Colonic mucosa (tissue), 1 donor: ENCODE results near the genes C1QL1 and NMT1.

DNA sequence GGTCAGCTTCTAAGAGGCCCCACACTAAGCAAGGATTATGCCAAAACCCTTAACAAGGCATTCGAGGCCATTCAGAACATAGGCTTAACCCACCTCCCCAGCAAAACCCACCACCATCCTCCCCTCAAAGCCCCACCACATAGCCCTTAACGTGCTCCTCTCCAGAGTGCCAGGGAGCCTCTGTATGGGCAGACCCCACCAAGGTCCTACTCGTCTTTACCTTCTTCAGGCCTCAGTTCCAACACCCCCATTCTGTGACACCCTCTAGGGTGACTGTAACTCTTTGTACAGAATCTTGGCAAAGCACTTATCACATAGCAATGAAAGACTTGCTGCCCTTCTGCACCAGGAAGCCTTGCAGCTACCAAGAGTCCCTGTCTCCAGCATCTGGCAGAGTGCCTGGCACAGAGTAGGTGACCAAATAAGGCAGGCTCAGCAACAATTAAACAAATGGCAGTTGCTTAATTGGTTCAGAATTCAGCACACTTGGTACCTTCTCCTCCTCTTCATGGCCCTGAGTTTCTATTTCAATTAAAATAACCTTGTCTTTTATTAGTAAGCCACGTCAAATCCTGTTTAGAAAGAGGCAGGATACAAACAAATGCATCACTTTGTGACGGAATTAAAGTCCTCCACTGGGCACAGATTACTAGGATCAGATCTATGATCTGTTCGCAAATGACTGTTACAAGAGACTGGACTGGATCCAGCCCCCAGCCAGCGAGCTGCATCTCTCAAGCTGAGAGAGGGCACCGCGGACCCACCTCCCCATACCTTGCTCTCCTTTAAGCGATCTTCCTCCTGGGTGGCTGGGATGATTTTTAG, 9.6 kb downstream of the MPP3 start:
- PRO-cap, result no peak

- PRO-cap, result no peak
Observed at GRCh38 chr17:43823982-43824691, 8.8 kb downstream of the MPP3 start.

DNA sequence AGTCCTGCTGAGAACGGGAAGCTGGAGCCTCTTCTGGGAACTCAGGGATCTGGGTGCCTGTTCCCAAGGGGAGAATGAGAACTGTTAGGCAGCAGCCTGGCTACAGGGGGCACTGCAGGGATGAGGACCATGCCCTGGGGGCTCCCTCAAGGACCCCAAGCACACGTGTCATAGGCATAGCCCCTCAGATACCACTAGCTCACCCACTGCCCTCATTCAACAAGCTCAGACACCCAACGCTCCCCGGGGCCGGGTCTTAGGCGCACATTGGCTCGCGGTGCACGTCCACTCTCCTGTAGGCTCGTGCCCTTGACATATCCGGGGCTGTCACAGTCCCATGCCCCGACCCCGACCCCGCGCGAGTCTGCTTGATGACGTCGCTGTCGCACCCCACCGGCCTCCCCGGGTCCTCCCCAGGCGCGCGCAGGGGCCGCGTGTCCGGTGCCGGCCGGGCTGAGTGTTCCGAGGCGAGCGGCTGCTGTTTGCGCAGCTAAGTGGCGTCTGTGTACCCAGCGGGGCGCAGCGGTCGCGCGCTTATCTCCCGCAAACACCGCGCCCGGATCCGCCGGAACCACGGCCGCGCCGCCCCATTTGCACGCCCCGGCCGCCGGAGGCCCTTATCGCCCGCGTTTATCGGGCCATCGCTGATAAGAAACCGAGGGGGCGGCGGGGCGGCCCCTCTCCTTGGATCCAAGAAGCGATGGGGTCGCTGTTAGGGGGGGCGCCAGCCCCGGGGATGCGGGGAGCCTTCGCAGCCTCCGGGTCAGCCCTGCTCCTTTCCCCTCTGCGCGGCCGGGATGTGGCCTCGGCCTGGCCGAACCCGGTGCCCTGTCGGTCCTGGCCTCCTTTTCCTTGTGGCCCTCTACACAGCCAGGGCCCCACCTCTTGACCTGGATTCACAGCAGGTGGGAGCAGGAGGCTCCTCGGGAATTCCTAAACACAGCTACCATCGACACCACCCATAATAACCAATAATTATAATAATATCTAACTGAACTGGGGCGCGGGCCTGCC, 20.7 kb upstream of the NAGS start:
- PRO-cap, result no peak

GRCh38 chr17:44008355-44008897, 4.0 kb downstream of the NAGS start:
- PRO-cap, result no peak

GRCh38 chr17:44034265-44034518, 19.4 kb upstream of the TMEM101 start:
- PRO-cap, result no peak

GRCh38 chr17:44074585-44075479, 4.3 kb downstream of the G6PC3 start:
- PRO-cap, result no peak

DNA sequence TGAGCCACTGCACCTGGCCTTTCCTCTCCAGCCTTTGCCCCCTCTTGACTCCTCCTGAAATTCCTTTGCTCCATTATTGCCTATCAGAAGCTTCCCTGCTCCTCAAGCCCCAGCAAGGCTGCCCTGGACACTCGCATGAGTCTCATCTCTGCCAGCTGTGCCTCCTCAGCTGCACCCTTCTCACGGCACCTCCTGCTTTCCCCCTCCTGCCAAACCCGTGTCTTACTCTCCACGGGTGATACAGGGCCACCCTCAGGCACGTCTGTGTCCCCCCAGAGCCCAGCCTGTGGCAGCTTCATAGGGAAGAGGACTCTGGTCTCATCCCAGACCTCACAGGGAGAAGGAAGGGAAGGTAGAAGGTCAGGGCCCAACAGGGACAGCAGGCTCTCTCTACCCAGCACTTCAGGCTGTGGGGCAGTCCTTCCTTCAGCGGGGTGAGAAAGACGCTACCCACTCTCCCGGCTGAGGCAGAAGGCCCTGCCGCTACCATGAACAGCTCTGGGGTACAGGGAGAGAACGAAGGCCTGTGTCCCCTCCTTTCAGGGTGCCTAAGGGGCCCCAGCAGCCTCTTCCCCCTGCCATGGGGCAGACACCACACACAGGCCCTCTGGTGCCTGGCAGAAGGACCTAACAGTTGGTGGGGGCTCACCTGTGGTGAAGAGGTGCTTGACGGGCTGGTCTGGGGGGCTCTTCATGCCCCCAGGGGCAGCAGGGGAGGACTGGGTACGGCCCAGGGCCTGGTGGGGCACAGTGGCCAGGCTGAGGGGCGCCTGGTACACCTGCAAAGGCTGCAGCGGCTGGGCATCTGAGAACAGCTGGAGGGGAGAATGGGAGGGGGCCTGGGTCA, 15.6 kb downstream of the G6PC3 start:
- PRO-cap, result no peak

DNA sequence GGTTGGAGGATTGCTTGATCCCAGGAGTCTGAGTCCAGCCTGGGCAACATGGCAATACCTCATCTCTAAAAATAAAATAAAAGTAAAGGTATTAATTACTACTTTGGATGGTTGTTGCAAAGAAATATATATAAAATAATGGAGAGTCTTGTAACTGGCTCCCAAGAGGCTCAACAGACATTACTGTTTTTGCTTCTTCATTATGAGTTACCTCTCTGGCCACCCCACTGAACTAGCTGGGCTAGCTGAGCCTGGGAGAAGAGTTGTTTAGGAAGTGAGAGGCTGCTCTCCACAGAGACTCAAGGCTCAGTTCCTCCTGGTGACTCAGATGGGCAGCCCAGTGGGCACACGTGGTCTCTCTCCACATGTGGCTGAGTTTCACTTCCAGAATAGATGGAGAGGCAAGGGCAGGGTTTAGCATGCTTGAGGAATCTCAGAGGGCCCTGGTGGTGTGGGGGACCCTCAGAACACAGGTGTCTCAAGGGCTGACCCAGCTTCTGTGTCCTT, 3.0 kb downstream of the GRN start:
- PRO-cap, result no peak

DNA sequence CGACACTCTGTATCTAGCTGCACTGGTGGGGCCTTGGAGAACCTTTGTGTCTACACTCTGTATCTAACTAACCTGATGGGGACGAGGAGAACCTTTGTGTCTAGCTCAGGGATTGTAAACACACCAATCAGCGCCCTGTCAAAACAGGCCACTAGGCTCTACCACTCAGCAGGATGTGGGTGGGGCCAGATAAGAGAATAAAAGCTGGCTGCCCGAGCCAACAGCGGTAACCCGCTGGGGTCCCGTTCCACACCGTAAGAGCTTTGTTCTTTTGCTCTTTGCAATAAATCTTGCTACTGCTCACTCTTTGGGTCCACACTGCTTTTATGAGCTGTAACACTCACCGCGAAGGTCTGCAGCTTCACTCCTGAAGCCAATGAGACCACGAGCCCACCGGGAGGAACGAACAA, 5.9 kb upstream of the FAM171A2 start:
- PRO-cap, result no peak

GRCh38 chr17:44466543-44467073, 36.6 kb downstream of the GPATCH8 start:
- PRO-cap, result no peak

DNA sequence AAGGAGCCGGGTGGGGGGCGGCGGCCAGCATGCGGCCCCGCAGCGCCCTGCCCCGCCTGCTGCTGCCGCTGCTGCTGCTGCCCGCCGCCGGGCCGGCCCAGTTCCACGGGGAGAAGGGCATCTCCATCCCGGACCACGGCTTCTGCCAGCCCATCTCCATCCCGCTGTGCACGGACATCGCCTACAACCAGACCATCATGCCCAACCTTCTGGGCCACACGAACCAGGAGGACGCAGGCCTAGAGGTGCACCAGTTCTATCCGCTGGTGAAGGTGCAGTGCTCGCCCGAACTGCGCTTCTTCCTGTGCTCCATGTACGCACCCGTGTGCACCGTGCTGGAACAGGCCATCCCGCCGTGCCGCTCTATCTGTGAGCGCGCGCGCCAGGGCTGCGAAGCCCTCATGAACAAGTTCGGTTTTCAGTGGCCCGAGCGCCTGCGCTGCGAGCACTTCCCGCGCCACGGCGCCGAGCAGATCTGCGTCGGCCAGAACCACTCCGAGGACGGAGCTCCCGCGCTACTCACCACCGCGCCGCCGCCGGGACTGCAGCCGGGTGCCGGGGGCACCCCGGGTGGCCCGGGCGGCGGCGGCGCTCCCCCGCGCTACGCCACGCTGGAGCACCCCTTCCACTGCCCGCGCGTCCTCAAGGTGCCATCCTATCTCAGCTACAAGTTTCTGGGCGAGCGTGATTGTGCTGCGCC, 526 bp downstream of the FZD2 start:
- PRO-cap, result no peak

GRCh38 chr17:44664938-44665302, 8.7 kb downstream of the MEIOC start:
- PRO-cap, result no peak

GRCh38 chr17:44845898-44846404, 1.7 kb upstream of the HIGD1B start:
- PRO-cap, result no peak

DNA sequence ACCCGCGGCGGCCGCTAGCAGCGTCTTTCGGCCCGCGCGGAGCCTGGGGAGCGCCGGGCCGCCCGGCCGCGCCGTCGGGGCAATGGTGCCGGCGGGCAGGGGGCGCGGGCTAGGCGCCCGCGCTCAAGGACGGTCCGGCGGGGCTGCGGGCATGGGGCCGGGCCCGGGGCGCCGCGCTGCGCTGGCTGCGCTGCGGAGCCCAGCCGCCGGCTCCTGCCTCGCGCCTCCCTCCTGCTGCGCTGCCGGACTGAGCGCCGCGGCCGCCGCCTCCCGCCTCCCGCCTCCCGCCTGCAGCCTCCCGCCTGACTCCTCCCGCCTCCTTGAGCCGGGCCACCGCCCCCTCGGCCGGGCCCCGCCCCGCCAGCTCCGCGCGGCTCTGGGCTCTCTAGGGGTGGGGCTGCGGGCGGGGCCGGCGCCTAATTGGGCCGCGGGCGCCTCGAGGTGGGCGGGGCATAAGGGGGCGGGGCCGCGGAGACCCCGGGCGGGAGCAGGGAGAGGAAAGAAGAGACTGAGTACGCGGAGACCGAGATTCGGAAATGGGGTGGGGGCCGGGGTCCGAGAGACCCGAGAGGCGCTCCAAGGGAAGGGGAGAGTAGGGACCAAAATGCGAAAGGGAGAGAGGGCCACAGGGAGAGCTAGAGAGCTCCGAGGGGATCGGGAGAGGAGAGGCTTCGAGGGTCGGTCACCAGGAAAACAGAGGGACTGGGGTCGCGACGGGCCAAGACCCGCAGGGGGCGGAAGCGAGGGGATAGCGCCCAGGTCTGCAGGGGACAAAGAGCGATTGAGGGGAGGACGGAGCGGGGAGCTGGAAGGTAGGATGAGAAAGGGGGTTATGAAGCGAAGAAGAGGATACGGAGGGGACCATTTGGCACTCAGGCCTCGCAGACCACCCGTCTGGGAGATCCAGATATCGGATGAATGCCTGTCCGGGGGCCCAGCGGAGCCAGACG, at the start of gene C1QL1:
TSS of gene C1QL1 (minus strand) at position 249 of the 950 bp plus-strand sequence.
- PRO-cap, result bidirectional peak, plus-strand start at position 471 of the sequence, minus-strand start at position 290 of the sequence

DNA sequence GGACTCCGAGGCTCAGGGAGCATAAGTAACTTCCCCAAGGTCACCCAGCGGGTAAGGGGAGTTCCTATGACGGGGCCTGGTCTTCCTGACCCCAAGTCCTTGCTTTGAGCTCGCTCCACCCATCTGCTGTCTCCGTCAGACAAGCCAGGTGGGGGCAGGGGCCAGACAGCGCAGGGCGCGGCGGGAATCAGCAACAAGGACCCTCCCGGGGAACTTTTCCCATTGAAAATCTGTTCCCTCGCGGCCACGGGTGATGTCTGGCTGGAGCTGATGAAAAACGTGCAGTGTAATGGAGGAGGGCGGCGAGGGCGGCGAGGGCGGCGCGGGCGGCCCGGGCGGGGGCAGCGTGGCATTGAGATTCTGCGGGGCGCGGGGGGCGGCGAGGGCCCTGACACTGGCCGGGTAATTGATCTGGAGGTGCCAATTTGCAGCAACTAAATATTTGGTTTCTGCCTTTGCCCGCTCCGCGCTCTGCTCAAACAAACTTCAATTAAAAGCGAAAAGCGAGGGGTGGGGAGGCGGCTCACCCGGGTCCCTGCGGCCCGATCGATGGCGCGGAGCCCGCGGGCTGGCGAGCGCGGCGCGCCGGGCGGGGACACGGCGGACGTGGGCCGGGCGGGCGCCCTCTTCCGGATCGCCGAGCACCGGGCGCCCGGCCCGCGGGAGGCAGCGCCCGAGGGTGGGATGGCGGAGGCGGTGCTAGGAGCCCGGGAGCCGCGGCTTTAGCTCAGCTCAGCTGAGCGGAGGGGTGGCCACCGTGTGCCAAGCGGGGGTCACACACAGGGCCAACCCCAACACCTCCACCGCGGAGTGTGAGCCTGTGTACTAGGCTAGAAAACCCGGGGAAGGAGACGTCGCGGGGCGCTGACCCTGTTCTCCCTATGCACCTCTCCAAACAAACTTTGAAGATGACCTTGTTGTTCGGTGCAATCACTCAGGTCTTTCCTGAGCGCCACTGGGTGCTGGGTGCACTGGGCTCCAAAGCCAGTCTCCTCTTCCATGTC, 32.3 kb downstream of the DCAKD start:
- PRO-cap, result no peak

DNA sequence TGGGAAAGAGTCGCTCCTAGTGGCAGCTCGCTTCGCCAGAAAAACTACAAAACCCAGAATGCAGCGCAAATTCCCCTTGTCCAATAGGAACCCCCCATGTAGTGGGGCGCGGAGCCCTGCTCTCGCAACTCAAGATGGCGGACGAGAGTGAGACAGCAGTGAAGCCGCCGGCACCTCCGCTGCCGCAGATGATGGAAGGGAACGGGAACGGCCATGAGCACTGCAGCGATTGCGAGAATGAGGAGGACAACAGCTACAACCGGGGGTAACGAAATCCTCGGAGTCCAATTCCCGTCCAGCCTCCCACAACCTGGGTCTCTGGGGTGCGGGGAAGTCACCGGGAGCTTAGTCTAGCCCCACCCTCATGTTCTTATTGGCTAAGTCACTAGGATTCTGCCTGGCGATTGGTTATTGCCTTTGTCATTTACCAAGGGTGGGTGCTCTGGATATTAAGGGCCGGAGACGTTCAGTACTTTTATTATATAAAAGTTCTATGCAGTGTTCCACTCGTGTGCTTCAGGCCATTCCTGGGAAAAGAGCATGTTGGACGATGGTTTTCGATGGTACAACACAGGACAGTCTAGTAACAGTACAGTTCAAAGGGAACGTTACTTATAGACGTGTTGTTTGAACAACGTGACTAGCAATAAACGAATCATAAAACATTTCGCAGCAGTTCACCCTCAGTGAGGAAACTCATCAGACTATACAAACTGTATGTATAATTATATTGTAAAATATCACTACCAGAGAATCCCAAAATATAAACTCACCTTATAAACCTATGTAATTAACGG, at the start of gene NMT1:
TSS of gene NMT1 (plus strand) at position 122 of the 797 bp plus-strand sequence.
- PRO-cap, result bidirectional peak, plus-strand start at position 144 of the sequence, minus-strand start outside the sequence; bidirectional peak, plus-strand start at position 481 of the sequence, minus-strand start at position 312 of the sequence

- PRO-cap, result no peak
Observed at GRCh38 chr17:45110368-45111092, 21.8 kb downstream of the PLCD3 start.

DNA sequence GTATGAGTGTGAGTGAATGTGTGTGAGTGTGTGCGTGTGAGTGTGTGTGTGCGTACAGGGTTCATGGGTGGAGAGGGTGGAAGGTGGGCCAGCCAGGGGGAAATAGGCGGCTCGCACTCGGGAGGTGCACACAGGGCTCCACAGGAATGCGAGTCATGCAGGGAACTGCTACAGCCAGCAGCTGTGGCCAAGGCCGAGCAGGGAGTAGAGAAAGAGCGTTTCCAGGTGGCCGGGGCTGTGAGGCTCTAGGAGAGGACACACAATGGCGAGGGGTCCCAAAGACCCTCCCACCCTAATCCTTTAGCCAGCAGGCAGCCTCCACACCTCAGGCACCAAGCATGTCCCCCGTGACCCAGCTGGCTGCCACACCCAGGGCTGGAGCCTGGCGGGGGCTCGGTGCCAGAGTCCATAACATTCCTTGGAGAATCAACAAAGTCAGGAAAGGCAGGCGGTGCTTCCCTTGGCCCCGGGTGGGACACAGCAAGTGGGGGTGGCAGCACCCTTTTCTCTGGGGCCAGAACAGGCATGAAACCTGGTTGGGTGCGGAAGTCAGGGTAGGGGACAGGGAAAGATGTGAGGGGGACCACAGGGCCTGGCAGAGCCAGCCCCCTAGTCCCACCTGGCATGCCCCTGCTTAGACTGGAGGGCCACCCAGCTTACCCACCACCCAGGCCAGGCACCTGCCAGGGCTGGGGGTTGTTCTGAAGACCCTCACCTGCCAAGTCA, 4.4 kb downstream of the PLCD3 start:
- PRO-cap, result bidirectional peak, plus-strand start at position 429 of the sequence, minus-strand start at position 358 of the sequence

GRCh38 chr17:45148013-45148390, 273 bp upstream of the HEXIM1 start:
- PRO-cap, result bidirectional peak, plus-strand start at chr17:45148478, minus-strand start at chr17:45148154

- PRO-cap, result no peak
Observed at GRCh38 chr17:45150680-45151228, 2.5 kb downstream of the HEXIM1 start.